Mononuclear cell (primary cell): Measurements from ENCODE around the gene PKP1.

DNA sequence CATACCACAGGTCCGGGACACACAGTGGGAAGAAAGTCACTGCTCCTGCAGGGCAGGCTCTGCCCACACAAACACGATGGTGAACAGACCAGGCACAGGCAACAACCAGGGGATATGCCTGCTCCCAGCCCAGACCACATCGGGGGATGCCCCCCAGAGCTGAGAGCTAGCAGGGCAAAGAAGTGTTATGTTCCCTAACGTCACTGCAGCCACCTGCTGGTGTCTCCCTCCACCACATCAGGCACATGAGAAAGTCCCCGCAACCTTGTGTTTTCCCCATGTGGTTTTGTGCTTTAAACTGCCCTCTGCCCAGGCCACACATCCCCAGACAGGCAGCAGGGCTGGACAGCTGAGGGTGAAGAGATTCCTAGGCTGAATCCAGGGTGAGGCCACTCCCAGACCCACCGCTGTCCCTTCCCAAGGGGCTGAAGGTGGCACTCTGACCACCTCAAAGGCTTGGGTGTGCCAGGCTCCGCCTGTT is 53.5 kb downstream of the KIF21B start:
- RRBS = no CpG with 5 or more reads among the region's 7 CpGs

- RRBS = no CpG with 5 or more reads among the region's 34 CpGs
These were observed 23.3 kb upstream of the PKP1 start for GRCh38 chr1:201259722-201260737.

GRCh38 chr1:201266526-201267160 is 16.7 kb upstream of the PKP1 start:
- RRBS = no CpG with 5 or more reads among the region's 3 CpGs

GRCh38 chr1:201282930-201284007 is at the start of gene PKP1:
PKP1 (plus strand) TSS chr1:201283506.
- RRBS = 3% methylated on average over 2 of the region's 68 CpGs

DNA sequence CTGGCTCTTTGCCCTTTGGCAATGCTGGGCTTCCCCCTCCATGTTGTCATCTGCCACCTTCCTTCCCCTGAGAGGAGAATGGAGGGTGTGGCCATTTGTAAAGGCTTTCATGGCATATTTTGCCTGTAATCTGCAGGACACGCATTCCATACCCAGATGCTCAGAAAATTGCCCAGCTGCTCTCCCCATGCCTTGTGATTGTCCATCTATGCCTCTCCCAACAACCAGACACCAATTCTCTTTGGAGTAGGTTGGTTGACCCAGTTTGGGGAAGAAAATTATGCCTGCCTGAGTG is 27.8 kb downstream of the PKP1 start:
- RRBS = no CpG with 5 or more reads among the region's 1 CpG

DNA sequence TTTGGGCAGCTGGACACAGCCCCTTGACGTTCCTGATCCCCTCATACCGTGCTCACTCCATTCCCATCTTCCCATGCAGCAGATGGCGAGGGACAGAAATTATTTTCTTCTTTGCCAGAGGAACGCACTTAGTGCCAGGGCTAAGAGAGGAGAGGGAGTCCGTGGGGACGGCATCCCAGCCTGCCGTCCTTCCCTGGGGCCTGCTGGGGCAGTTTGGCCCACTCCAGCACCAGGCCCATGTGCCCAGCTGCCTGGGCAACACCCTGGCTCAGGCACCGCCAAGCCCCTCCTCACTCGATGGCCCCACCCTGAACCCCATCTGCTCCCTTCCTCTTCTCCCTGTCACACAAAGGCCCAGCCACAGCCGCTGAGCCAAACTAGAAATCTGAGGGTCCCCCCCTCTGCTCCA is 8.1 kb upstream of the TNNI1 start:
- RRBS = no CpG with 5 or more reads among the region's 10 CpGs

GRCh38 chr1:201463433-201463892 is 5.5 kb downstream of the PHLDA3 start:
- RRBS = 92% methylated on average over 3 of the region's 15 CpGs

DNA sequence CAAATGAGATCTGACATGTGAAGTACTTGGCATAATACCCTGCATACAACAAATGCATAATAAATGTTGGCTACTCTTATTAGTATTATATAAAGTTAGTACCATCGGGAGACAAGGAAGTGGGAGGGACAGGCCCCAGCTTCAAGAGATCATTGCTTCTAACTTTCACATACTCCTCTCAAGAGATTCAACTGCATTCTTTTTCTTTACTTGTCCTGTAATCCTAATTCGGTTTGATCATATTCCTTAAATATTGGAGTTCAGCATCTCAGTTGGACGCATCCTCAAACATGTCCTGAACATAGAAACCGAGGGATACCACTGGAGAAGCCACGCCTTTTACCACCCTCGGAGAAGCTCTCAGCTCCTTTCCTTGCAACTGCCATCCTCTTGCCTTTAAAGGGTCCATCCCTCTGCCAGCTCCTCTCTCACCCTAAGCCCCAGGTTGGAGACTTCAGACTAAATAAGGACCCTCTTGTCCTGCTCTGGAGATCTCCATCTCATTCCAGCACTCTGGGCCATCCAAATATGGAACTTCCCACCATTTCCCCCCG is 15.4 kb downstream of the CSRP1 start:
- RRBS = no CpG with 5 or more reads among the region's 7 CpGs

GRCh38 chr1:201499997-201500282 is 7.0 kb downstream of the CSRP1 start:
- RRBS = no CpG with 5 or more reads among the region's 2 CpGs

DNA sequence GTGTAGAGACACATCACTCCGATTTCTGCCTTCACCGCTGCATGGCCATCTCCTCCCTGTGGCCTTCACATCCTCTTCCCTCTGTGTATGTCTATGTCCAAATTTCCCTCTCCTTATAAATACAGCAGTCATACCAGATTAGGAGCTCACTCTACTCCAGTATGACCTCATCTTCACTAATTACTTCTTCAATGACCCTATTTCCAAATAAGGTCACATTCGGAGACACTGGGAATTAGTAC is 16.0 kb downstream of the NAV1 start:
- RRBS = no CpG with 5 or more reads among the region's 3 CpGs

- RRBS = no CpG with 5 or more reads among the region's 13 CpGs
These were observed 20.9 kb downstream of the NAV1 start for GRCh38 chr1:201559688-201560265.

DNA sequence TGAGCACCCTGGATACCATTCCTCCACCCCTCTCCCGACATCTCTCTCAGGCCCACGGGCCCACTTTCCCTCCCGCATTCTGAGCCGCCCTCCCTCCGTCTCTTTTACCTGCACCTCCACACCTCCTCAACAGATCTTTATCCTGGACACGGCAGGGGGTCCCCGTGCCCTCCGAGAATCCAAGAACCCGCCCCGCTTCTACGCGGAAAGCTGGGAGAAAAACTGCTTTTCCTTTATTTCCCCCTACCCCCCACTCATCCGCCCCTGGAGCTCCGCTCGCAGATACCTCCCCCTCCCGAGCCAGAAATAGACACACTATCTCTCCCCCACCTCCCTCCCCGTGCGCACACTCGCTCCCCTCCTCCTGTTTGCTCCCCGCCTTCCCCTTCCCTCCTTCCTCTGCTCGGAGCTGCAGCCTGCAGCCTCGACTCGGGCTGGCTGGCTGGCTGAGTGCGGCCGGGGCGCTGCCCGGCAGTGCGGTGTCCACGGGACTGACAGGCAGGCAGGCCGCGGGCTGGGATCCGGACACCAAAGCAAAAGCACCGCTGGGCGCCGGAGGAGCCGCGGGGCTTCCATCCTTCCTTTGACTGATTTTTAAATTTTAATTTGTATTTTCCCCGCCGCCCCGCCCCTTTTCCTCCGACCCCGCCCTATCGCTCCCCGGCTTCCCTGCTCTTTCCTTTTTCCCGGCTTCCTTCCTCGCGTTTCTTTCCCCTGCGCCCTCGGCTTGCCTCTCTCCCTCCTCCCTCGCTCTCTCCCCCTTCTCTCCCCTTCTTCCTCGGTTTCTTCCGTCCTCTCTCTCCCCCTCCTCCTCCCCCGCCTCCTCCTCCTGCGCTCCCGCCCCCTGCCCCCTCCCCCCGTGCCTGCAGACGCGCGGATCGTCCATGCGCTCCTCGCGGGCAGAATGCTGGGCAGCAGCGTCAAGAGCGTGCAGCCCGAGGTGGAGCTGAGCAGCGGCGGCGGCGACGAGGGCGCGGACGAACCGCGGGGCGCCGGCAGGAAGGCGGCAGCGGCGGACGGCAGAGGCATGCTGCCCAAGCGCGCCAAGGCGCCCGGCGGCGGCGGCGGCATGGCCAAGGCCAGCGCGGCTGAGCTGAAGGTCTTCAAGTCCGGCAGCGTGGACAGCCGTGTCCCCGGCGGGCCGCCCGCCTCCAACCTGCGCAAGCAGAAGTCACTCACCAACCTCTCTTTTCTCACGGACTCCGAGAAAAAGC is 109.2 kb downstream of the NAV1 start:
- RRBS = 7% methylated on average over 29 of the region's 102 CpGs

GRCh38 chr1:201719469-201720387 is 109.2 kb upstream of the IPO9 start:
- RRBS = no CpG with 5 or more reads among the region's 9 CpGs

GRCh38 chr1:201890226-201891137 is 1.8 kb downstream of the SHISA4 start:
- RRBS = no CpG with 5 or more reads among the region's 10 CpGs

GRCh38 chr1:201969592-201970643 is 12.5 kb upstream of the RNPEP start:
- RRBS = no CpG with 5 or more reads among the region's 9 CpGs

DNA sequence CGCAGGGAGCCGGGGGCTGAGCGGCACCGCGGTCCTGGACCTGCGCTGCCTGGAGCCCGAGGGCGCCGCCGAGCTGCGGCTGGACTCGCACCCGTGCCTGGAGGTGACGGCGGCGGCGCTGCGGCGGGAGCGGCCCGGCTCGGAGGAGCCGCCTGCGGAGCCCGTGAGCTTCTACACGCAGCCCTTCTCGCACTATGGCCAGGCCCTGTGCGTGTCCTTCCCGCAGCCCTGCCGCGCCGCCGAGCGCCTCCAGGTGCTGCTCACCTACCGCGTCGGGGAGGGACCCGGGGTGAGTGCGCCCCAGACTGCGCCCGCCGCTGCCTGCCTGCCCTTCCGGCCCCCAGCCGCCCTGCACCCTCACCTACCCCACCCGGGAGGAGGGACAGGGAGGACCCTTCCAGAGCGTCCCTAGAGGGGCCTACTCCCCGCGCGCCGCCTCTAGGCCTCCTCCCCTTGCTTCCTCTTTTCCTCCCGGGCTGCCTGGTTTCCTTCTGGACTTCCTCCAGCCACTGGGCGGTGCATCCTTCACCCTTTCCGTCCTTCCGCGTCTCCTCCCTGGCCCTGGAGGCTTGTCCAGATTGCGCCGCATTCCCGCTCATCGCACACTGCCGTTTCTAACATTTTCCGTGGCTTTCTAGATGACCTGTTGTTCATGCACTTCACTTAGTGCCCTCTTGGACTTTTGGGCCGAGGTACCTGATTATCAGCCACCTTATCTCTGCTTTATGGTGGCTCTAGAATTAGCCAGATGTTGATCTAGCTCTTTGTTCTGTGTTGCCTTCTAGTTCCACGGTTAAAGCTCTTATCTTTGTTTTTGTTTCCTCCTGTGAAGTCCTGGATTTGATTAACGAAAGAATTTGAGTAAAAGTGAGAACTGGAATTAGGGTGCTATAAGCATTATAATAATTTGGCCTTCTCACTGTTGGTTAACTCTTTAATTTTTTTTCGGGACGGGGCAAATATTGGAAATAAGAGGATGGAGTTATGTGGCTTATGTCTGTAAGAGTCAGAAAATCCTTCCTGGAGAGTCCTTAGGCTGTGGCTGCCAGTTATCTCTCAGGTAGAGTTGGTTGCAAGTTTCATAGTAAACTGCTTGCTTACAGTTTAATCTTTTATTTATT is 737 bp downstream of the RNPEP start:
- RRBS = 2% methylated on average over 26 of the region's 66 CpGs

DNA sequence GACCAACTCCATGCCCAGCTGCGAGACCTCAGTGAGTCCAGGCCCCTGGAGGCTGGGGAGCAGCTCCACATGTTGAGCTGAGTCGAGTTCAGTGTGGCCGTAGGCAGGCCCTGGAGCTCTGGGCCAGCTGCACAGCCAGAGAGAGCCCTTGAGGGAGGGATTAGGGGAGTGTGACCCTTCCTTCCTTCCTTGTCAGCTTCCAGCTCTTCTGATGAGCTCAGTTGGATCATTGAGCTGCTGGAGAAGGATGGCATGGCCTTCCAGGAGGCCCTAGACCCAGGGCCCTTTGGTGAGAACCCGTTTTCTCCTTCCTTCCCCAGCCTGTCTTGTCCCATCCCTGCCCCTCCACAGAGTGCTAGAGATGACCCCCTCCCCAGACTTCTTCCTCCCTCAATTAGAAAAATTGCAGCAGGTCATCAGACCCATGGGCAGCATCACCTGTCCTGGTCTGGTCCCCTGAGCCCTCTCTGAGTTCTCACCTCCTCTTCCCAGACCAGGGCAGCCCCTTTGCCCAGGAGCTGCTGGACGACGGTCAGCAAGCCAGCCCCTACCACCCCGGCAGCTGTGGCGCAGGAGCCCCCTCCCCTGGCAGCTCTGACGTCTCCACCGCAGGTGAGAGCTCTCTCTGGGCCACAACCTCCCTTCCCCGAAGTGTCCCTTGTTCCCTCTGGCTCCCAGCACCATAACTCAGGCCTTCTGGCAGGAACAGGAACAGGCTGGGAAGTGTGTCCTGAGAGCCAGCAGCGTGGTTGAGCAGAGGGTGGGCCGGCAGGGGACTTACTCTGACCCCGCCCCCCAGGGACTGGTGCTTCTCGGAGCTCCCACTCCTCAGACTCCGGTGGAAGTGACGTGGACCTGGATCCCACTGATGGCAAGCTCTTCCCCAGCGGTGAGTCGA is 2.0 kb downstream of the ELF3 start:
- RRBS = 70% methylated on average over 5 of the region's 19 CpGs

DNA sequence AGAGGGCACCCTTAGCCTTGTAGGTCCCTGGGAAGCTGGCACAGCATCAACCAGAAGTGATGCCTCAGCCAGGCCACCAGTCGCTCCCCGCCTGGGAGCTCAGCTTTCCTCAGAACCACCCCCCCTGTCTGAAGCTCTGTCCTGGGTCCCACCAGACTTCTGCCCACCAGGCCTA is 7.3 kb downstream of the GPR37L1 start:
- RRBS = no CpG with 5 or more reads among the region's 2 CpGs

GRCh38 chr1:202158880-202159846 is 1.2 kb downstream of the PTPN7 start:
- RRBS = no CpG with 5 or more reads among the region's 14 CpGs

GRCh38 chr1:202542400-202543189 is 167.7 kb downstream of the SYT2 start:
- RRBS = no CpG with 5 or more reads among the region's 1 CpG